Subcutaneous adipose tissue (tissue), 3 donors: ENCODE measurements around the gene ERFE.

- PRO-cap: unidirectional peak, minus-strand start at chr2:238137264
- RAMPAGE, long total RNA, 3 experiments: no peak in any of the 3 experiments
Observed at GRCh38 chr2:238137029-238137763, 1.3 kb upstream of the KLHL30 start.

DNA sequence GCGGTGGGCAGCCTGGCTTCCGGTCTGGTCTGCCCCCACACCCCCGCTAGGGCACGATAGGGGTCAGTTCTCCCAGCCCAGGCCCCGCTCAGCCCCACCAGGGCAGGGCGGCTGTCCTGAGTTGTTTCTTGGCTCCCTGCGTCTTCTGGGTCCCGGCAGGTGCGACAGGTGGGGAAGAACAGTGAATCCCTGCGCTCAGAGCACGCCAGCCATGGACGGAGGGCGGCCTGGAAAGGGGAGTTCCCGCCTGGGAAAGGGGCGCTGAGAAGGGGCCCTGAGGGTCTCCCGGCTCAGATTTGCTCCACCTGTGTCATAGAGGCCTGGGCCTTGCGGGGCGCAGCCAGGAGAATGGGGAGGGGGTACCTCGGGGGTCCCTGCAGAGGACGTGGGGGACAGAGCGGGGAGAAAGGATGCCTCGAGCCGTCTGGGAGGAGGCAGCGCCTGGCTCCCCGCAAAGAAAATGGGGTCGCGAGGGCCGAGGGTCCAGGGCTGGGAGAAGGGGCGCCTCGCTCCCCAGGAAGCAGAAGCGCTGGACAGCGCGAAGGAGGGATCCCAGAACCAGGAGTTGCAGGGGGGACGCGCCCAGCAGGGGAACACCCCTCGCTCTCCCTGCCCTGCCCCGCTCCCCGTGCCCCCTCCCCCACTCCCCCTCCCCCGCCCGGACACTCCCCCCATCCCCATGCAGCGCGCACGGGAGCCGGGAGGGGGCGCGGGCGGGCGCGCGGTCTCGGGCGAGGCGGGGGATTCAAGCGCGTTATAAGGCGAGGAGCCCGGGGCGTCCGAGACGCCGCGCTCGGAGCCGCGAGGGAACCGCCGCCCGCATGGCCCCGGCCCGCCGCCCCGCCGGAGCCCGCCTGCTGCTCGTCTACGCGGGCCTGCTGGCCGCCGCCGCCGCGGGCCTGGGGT lies at the start of gene ERFE:
ERFE (plus strand) TSS at position 784 of the 906 bp plus-strand sequence.
- PRO-cap: no peak
- RAMPAGE, long total RNA, 3 experiments: no peak in any of the 3 experiments

- PRO-cap: no peak
- RAMPAGE, long total RNA, 3 experiments: no peak in any of the 3 experiments
Observed at GRCh38 chr2:238172264-238172759, 13.5 kb downstream of the ERFE start.

GRCh38 chr2:238184781-238185326 lies 18.6 kb downstream of the ILKAP start:
- PRO-cap: no peak
- RAMPAGE, long total RNA, 3 experiments: no peak in any of the 3 experiments

- PRO-cap: no peak
- RAMPAGE, long total RNA, 3 experiments: no peak in any of the 3 experiments
Observed at GRCh38 chr2:238199639-238200186, 3.8 kb downstream of the ILKAP start.

DNA sequence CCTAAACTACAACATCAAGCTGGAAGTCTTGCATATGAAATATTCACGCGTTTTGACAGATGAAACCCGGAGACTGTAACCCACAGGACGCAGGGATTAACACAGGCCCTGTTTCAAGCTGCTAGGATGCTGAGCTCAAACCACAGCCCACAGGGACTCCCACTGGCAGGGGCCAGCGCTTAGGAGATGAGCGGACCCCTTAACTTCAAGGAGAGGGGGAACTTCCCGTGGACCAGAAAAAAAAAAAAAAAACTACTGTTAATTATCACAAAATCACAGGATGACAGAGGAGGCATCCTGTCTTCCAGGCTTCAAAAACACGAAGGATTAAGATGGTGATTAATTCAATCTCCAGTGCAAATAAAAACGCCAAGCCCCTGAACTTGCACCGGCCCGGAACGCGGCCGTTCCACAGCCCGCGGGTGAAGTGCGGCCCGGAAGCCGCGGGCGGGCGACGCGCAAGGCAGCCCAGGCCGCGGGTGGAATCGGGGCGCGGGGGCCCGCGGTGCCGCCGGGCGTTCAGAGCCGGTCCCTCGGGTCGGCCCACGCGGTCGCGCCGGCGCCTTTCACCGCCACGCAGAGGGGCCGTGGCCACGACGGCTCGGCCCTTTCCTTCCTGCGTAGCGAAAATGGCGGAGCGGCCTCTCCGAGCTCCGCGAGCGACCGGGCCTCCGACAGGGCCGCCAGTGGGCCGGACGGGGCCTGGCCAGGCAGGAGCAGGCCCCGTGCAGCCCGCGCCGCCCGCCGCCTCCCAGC lies 665 bp downstream of the ILKAP start:
- PRO-cap: no peak
- RAMPAGE, long total RNA, 3 experiments: no peak in any of the 3 experiments

DNA sequence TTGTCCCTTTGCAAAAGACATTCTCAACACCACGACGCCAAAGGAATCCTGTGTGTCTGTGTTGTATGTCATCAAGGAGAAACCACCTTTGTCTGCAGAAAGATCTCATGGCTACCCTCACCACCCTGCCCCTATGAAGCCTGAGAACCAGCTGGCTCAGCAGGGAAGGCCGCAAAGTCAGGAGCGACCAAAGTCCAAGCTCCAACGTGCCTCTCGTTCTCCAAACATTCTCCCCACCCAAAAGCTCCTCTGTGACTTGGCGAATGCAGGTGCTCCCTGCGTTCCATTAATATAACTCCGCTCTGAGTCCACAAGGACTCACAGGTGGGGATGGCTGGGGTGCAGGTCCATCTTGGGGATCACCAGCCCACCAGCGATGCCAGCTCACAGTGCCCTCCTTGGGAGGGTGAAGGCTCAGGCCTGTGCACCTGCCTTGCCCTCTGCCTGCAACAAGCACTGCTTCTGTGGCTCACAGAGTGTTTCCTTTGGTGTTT lies 6.3 kb upstream of the PER2 start:
- PRO-cap: no peak
- RAMPAGE, long total RNA, 3 experiments: no peak in any of the 3 experiments

DNA sequence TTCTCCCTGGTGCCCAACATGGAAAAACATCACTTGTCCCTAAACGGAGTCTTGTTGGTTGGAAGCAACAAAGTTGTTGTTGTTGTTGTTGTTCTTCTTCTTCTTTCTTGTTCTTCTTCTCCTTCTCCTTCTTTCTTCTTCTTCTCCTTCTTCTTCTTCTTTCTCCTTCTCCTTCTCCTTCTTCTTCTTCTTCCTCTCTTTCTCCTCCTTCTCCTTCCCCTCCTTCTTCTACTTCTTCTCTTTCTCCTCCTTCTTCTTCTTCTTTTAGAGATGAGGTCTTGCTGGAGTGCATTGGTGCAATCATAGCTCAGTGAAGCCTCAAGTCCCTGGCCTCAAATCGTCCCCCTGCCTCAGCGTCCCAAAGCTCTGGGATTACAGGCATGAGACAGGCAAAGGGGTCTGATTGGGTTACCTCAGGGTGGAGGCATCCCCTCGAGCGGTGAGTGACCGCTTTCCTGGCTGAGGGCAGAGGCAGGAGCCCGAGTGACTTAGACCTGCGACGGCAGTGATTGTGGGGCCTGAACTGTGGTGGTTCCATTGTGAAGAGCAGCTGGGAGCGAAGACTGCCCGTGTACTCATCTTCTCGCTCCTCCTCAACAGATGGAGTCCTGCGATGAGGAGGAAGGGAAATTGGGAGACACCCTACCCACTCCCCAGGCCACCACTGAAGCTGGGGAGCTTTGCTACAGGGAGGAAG lies 6.9 kb upstream of the PER2 start:
- PRO-cap: no peak
- RAMPAGE, long total RNA, 3 experiments: no peak in any of the 3 experiments

GRCh38 chr2:238337589-238338193 lies 17.4 kb downstream of the TRAF3IP1 start:
- PRO-cap: no peak
- RAMPAGE, long total RNA, 3 experiments: no peak in any of the 3 experiments

- PRO-cap: bidirectional peak, plus-strand start at chr2:238787415, minus-strand start at chr2:238787322
- RAMPAGE, long total RNA, 3 experiments: no peak in any of the 3 experiments
Observed at GRCh38 chr2:238787168-238788037, 60.5 kb upstream of the TWIST2 start.

DNA sequence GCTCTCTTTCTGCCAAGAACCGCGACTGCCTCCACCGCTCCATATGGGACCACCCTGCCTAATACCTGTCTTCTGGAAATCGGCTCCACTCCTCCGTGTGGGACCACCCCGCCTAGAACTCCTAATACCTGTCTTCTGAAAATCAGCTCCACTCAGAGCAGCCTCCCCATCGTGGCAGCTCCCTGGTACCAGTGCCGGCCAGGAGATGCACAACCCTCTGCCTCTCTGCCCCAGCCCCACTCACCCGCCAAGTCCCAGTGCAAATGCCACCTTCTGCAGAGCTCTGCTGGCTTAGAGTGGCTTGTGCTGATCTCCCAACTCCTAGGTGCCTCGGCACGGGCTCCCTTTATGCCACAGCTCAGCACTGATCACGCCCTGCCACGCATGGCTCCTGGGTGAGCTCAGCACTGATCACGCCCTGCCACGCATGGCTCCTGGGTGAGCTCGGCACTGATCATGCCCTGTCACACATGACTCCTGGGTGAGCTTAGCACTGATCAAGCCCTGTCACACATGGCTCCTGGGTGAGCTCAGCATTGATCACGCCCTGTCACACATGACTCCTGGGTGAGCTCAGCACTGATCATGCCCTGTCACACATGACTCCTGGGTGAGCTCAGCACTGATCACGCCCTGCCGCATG lies 258.5 kb downstream of the HDAC4 start:
- PRO-cap: no peak
- RAMPAGE, long total RNA, 3 experiments: no peak in any of the 3 experiments

- PRO-cap: no peak
- RAMPAGE, long total RNA, 3 experiments: no peak in any of the 3 experiments
Observed at GRCh38 chr2:239239342-239240365, 161.2 kb downstream of the HDAC4 start.

GRCh38 chr2:239259519-239260197 lies 141.2 kb downstream of the HDAC4 start:
- PRO-cap: unidirectional peak, minus-strand start at chr2:239259841
- RAMPAGE, long total RNA, 3 experiments: no peak in any of the 3 experiments

DNA sequence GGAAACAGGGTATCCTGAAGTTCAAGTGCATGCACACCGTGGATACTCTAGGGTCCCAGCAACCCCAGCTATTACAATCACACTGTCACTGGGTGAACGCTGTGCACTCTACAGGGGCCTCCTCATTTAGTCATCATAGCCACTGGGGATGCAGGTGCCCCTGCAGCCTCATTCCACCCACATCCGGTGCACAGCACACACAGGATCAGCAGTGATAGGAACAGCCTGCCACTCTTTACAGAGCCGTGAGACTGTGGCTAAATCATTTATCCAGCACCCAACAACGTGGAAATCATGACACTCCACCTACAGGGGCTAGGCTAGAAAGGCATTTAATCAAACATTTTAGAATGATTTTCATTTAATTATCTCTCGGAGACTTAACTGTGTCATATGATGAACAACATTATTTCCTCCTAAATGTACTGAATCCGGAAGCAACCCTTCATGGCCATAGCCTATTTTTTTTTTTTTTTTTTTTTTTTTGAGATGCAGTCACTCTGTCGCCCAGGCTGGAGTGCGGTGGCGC lies 102.4 kb downstream of the HDAC4 start:
- PRO-cap: no peak
- RAMPAGE, long total RNA, 3 experiments: no peak in any of the 3 experiments

DNA sequence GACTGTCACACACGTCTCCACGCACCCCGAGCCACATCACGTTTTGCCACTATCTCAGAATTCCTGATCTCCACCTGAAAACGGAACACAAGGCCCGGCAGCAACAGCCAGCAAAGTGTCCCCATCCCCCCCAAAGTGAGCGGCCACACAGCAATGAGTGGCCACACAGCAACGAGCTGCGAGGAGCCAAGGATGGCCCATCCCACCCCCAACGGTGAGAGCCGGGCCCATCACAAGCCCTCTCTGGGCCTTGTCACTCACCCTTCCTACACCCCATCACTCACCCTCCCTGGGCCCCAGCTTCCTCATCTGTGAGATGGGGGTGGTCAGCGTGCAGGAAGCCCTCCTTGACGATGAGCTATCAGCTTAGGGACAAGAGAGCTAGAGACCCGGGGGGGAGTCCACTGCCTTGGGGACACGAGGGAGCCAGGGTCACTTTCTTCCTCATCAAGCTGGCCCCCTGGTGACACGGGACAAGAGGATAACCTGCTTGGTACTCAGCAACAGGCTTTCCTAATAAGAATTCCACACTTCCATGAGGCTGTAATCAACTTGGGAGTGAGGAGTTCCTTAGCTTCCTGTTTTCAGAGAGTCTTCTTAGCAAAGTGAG lies 92.9 kb downstream of the HDAC4 start:
- PRO-cap: no peak
- RAMPAGE, long total RNA, 3 experiments: no peak in any of the 3 experiments

DNA sequence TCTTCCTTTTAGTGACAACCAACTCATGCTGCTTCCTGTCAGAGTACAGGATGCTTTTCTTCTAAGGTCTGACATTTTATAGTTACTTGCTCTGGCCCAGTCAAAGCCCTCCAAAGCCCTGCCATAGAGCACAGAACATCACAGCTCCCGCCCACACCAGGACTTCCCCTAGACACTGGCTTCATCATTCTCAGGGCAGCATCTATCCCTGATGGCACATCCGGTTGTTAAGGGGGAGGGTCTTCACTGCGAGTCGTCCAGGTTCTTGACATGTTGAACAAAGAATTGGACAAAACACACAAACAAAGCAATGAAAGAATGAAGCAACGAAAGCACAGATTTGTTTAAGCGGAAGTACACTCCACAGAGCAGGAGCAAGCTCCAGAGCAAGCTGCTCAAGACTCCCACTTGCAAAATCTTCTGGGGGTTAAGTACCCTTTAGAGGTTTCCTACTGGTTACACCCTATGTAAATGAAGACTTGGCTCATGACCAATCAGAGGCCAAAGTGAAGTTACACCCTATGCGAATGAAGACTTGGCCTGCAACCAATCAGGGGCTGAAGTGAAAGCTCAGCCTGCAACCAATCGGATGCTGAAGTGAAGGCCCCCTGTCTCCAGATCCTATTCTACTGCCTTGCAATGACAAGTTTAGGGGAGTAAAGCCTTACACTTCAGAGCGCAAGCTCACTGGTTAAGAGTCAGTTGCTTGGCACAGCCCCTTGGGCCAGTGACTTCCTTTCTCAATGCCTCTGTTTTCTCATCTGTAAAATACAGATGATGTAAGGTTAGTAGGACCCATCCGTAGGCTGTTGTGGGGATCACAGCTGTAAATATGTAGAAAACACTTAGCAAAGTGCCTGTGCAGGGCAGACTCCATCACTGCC lies 78.9 kb downstream of the HDAC4 start:
- PRO-cap: no peak
- RAMPAGE, long total RNA, 3 experiments: start-site peak on the minus strand in 1 of 3 experiments, centred at position 580 of the sequence, 6 reads per replicate

GRCh38 chr2:239329231-239330293 lies 71.3 kb downstream of the HDAC4 start:
- PRO-cap: no peak
- RAMPAGE, long total RNA, 3 experiments: no peak in any of the 3 experiments

DNA sequence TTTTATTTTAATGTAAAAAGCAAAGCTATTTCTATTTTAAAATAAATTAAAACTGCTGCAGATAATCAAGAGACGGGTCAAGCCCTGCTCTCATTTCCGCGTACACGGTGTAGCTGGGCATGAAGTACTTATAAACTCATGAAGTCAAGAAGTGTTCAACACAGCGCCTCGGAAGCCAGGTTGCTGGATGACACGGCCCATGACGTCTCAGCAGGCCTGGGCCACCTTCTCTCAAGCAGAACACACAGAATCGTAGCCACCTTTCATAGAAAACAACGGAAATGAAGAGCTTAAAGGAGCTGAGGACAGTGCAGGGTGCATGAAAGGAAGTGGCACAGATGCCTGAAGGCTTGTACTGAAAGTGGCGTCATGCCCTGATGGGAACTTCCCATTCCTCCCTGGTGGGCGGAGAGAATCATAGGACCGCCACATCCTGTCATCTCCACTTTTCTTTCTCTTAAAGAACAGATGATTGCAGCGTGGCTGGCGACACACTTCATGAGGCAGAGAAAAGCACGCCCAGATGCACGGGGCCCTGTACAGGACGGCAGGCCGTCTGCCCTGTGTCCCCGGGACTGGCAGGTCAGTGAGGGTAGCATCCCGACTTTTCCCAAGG lies 31.2 kb downstream of the HDAC4 start:
- PRO-cap: bidirectional peak, plus-strand start at position 489 of the sequence, minus-strand start at position 334 of the sequence
- RAMPAGE, long total RNA, 3 experiments: no peak in any of the 3 experiments

DNA sequence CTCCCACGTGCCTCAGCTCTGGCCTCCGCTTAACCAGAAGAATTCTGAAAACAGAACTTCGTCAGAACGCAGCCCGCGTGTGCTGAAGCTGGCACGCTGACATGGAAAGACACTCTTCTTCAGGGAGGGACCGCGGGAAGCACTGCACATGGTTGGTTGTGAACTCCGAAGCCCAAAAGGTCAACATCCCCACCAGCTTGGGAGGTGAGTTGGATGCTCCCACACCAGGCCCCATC lies 9.1 kb downstream of the HDAC4 start:
- PRO-cap: no peak
- RAMPAGE, long total RNA, 3 experiments: no peak in any of the 3 experiments

DNA sequence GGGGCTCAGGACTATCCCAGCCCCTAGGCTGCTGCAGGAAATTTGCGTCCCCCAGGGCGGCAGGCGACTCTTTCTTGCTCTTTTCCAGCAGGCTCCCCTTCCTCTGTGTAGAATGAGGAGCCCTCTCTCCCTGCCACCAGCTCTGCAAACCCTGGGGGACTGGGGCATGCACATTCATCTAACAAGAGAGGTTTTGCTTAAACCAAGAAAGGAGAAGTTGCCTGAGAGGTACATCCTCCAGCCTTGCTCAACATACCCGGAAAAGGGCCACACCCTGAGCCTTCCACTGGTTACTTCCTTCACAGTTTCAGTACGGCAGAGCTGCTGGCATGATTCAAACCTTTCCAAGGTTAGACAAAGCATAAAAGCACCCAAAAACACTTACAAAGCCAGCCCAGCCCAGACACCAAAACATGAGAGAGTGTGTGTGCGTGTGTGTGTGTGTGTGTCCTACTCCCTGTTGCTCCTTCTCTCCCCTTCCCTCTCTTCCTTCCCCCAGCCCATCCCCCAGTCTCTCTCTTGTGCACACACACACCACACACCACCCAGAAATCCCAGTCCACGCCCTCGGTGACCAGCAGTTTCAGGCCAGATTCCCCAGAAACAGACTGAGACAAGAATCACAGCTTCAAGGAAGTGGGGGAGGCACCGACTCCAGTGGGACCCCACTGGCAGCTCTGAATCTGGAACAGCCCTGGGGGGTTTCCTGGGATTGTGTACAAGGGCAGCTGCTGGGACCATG lies 113.7 kb downstream of the NDUFA10 start:
- PRO-cap: unidirectional peak, plus-strand start at position 310 of the sequence
- RAMPAGE, long total RNA, 3 experiments: no peak in any of the 3 experiments